ENCODE measurements around the gene CASK.

DNA sequence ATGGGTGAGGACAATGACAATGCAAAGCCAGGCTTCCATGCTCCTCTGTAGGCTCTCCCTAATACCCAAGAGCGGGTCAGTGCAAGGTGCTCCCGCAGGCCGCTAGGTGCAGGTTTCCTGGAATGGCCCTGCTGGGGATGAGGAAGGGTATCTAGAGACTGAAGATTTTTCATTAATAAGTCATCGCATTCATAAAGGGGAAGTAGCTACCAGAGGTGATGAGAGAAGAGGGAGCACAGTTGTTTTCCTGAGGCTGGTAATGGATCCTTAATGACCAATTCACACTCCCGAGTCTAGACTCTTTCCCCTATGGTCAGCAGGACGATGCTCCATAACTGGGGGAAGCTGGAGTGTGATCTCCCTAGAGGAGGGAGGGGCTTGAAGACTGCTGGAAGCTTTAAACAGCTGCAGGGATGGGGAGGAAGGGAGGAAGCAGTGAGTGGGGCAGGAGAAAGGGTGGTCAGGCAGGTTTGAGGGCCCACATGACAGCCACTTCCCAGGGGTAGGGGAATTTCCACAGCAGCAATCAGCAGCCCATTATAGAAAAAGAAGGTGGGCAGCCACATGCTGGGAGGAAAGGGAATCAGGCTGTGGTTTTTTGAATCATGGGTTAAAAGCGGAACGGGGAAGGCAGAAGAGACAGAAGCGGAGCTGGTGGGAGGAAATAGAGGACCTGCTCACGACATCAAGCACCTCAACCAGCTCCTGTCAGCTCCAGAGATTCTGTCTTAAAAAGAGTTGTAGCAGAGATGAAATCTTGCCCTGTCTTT lies 10.2 kb upstream of the ATP6AP2 start:
- RRBS: no CpG with 5 or more reads among the region's 10 CpGs

GRCh38 chrX:40571119-40571435 lies 9.7 kb upstream of the ATP6AP2 start:
- RRBS: no CpG with 5 or more reads among the region's 5 CpGs

DNA sequence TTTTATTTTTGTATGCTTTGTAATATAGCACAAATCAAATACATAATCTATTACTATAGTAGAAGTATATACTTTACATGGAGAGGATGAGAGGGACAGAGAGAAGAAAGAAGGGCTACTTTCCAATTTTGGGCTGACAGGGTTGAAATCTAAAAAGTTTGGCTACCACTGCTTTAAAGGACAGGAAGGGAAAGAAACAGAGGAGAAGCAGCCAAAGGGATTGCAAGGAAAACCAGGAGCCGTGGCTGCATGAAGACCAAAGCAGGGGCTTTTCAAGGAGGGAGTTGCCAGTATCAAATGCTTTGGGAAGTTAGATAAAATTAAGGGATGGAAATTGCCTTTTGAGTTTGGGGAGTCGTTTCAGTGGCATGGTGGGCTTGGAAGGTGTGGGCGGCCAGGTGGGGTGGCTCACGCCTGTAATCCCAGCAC lies 4.4 kb downstream of the ATP6AP2 start:
- RRBS: no CpG with 5 or more reads among the region's 4 CpGs

GRCh38 chrX:40644783-40645469 lies 2.4 kb downstream of the CXorf38 start:
- RRBS: no CpG with 5 or more reads among the region's 7 CpGs

- RRBS: no CpG with 5 or more reads among the region's 8 CpGs
These were observed 22.0 kb upstream of the CXorf38 start for GRCh38 chrX:40669161-40669995.

- RRBS: no CpG with 5 or more reads among the region's 4 CpGs
These were observed 14.6 kb upstream of the MED14 start for GRCh38 chrX:40749887-40750370.

GRCh38 chrX:41001943-41002469 lies 83.2 kb upstream of the USP9X start:
- RRBS: no CpG with 5 or more reads among the region's 7 CpGs

DNA sequence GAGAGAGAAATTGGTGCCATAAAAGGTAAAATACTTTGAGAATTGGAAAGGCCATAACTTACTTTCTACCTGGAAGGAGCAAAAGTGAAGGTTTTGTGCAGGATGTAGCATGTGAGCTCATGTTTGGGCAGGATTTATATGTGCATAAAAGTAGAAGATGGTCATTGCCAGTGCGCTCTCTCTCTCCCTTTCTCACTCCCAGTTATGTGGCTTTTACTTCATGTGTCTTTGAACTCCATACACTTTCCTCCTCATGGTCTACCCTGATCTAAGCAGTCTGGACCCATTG lies 106.5 kb downstream of the USP9X start:
- RRBS: no CpG with 5 or more reads among the region's 1 CpG

GRCh38 chrX:41218879-41219419 lies 115.0 kb upstream of the DDX3X start:
- RRBS: no CpG with 5 or more reads among the region's 2 CpGs

DNA sequence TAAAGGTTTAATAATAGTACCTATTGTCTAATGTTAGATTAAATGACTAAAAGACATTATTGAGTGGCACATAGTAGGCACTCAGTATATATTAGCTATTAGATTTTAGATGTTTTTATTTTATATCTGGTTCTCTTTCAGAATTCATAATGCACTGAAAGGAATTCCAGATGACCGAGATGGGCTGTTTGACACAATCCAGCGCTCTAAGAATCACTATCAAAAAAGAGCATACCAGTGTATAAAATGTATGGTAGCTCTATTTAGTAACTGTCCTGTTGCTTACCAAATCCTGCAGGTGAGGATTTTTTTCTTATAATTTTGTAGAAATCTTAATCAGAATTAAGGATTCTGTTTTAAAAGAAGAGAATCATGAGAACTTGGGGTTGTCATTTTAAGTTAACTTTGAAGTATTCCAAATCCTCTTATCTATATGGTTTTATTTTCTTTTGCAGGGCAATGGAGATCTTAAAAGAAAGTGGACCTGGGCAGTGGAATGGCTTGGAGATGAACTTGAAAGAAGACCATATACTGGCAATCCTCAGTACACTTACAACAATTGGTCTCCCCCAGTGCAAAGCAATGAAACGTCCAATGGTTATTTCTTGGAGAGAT lies 104.7 kb upstream of the DDX3X start:
- RRBS: no CpG with 5 or more reads among the region's 3 CpGs

- RRBS: no CpG with 5 or more reads among the region's 6 CpGs
These were observed 9.2 kb downstream of the DDX3X start for GRCh38 chrX:41342801-41343912.

DNA sequence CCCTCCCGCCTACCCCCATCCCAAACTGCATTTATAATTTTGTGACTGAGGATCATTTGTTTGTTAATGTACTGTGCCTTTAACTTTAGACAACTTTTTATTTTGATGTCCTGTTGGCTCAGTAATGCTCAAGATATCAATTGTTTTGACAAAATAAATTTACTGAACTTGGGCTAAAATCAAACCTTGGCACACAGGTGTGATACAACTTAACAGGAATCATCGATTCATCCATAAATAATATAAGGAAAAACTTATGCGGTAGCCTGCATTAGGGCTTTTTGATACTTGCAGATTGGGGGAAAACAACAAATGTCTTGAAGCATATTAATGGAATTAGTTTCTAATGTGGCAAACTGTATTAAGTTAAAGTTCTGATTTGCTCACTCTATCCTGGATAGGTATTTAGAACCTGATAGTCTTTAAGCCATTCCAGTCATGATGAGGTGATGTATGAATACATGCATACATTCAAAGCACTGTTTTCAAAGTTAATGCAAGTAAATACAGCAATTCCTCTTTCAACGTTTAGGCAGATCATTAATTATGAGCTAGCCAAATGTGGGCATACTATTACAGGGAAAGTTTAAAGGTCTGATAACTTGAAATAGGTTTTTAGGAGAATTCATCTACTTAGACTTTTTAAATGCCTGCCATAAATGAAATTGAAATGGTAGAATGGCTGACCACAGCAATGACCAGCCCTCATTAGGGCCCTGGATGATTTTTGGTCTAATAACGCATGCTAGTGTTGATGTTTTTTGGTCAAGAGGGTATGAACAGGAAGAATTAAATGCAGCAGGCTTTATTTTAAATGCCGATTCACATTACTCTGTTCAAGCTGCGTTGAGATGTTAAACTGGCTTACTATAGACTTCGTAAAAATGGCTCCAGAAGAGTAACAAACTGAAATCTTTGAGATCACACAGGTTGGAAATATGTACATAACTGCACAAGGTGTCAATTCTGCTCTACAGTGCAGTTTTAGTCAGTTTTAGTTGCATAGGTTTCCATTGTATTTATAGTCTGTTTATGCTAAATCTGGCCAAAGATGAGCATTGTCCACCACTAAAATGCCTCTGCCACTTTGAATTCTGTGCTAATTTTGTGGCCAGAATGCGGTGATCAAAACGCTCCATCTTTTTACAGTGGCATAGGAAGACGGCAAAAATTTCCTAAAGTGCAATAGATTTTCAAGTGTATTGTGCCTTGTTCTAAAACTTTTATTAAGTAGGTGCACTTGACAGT lies 14.4 kb downstream of the DDX3X start:
- RRBS: no CpG with 5 or more reads among the region's 11 CpGs

GRCh38 chrX:41435424-41436129 lies 11.6 kb upstream of the NYX start:
- RRBS: no CpG with 5 or more reads among the region's 17 CpGs

- RRBS: no CpG with 5 or more reads among the region's 2 CpGs
These were observed 23.1 kb upstream of the GPR34 start for GRCh38 chrX:41665644-41666095.

DNA sequence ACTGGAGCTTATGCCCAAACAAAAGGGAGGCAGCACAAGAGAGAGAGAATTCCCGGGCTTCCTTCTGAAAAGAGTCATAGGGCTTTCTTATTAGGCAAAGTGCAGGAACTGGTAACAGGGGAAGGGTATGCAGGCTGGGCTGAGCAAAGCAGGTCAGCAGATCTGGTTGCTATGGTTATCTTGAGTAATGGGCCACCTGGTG lies 5.3 kb upstream of the GPR82 start:
- RRBS: no CpG with 5 or more reads among the region's 1 CpG

DNA sequence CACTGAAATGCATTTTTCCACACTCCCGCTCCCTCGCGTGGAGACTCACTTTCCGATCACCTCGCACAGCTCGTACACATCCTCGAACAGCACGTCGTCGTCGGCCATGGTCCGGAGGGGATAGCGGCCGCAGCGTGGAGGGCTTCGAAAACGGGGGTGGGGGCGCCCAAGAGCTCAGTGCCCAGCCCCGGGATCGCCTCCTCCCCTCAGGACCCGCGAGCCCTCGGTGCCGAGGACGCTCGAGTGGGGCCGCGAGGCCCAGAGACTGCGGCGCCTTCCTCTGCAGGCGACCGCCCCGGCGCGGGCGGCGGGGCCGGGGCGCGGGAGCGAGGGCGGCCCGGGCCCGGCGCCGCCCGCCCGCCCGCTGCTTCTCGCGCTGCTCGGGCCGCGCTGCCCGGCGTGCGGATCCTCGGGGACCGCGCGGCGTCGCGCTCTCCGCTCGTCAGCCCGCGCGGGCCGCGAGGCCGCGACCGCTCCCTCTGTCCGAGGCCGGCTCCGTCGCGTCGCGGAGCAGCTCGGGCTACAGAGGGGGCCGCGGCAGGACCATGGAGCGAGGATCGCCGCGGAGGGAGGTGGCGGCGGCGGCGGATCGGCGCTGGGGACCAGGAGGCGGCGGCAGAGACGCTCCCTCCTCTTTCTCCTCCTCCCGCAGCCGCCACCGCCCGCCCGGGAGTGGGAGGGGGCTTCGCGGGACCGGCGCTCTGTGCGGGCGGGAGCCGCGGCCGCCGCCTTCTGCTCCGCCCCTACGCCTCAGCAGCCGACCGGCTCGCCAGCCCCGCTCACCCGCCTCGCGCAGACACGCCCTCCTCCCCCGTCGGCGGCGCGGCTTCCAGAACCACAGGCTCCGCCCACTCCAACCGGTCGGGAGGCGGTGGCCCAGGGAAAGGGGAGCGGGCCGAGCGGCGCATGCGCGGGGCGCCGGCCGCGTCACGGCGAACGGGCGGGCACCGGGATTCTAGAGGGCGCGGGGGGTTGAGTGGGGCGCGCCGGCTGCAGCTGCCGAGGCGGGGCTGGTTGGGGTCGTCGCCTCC lies at the start of gene CASK:
Gene CASK, minus strand, starts transcription at position 674 of the 1,031 bp plus-strand sequence.
- RRBS: under 1% methylated on average over 64 of the region's 155 CpGs

DNA sequence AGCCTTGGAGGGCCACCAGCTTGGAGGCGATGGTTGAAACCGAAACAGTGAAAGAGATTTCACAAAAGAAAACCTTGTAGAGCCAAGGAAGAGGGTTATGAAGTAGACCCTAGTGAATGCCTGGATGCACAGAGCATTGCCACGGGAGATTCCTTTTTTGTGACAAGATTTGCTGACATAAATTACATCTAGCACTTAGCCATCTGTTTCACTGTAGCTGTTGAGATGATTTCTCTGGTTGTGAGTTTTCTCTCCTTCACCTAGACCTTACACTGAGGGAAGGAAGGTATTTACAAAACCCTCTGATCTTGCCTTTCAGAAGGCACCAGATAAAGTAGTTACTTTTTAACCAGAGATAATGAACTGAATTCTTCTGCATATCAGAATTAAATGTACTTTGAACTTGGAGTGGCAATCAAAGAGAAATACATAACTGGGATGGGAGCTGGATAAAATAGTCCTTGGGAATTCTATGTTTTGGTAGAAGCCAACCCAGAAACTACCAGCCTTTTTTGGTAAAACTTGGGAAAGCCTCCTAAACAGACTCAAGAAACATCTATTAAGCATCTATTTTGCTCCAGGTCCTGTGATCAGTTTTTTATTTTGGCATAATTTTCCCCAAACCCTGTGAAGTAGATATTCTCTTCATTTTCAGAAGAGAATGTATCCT lies 104.3 kb upstream of the CASK start:
- RRBS: no CpG with 5 or more reads among the region's 3 CpGs

DNA sequence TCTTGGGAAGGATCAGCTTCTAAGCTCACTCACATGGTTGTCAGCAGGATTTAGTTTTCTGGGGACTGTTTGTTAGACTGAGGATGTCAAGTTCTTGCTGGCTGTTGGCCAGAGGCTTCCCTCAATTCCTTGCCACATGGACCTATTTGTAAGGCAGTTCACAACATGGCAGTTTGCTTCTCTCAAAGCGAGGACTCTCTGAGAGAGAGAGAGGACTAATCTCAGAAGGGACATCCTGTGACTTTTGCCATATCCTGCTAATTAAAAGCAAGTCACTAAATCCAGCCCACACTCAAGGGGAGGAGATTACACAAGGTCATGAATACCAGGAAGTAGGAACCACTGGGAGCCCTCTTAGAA lies 38.3 kb downstream of the PPP1R2C start:
- RRBS: no CpG with 5 or more reads among the region's 1 CpG

DNA sequence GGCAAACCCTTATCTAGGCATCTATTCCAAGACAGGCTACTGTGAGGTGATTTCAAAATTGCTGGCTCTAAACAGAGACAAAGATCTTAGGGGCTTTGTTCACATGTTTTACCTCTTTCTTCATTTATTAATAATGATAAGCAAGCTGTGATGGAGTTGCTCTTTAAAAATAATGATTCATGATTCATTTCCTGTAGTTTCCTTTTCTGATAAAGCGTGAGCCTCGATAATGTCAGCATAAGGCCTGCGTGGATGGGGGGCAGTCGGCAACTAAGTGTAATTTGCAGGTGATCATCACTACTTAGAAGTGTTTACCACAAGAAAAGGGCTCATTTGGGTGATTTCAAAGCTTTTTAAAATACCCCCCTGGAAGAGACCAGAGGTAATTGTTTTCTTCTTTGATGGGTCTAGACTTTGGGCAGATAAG lies 170.7 kb upstream of the PPP1R2C start:
- RRBS: no CpG with 5 or more reads among the region's 4 CpGs